ENCODE data around the genes NNMT and NXPE1.

DNA sequence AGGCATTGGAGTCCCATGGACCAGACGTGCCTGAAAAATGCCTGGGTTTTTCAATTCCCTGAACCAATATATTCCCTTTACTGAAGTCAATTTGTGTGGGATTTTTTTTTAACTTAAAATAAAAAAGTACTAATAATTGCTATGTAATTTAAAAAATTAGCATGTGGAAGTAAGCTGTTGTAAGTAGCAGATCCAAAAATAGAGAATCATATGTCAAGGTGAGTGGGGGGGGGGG, 24.1 kb upstream of the TTC12 start:
- RRBS: no CpG with 5 or more reads among the region's 1 CpG

GRCh38 chr11:114077452-114077821, 17.9 kb downstream of the ZBTB16 start:
- RRBS: no CpG with 5 or more reads among the region's 8 CpGs

DNA sequence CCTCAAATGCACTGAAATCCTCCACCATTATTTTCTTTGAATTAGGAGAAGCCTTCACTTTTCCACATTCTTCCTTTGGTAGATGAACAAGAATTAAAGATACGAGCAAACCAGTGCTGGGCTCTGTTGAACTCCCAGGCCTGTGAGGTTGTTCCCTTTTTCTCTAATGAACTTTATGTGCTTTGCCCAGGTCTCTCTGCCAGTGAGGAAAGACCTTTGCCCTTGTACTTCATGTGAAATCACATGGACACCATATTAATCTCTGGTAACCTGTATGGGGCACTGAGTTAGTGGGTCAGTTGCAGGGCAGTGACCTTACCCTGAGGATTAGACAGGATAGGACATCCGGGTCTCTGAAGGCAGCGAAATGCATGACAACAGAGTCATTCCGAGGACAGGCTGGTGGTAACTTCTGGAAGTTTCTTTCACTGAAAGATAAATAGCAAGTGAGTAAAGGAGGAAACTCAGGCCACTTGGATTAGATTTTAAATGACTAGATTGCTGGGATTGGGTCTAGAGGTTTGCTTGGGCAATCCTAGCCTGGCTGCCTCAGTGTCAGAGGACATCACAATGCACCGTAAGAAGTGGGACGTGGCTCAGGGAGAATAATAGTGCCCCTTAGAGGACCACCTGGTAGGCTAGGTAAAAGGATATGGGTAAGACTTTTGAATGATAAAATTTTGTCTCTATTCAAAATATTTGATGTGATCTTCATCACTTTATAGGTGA, 93.8 kb downstream of the ZBTB16 start:
- RRBS: no CpG with 5 or more reads among the region's 6 CpGs

DNA sequence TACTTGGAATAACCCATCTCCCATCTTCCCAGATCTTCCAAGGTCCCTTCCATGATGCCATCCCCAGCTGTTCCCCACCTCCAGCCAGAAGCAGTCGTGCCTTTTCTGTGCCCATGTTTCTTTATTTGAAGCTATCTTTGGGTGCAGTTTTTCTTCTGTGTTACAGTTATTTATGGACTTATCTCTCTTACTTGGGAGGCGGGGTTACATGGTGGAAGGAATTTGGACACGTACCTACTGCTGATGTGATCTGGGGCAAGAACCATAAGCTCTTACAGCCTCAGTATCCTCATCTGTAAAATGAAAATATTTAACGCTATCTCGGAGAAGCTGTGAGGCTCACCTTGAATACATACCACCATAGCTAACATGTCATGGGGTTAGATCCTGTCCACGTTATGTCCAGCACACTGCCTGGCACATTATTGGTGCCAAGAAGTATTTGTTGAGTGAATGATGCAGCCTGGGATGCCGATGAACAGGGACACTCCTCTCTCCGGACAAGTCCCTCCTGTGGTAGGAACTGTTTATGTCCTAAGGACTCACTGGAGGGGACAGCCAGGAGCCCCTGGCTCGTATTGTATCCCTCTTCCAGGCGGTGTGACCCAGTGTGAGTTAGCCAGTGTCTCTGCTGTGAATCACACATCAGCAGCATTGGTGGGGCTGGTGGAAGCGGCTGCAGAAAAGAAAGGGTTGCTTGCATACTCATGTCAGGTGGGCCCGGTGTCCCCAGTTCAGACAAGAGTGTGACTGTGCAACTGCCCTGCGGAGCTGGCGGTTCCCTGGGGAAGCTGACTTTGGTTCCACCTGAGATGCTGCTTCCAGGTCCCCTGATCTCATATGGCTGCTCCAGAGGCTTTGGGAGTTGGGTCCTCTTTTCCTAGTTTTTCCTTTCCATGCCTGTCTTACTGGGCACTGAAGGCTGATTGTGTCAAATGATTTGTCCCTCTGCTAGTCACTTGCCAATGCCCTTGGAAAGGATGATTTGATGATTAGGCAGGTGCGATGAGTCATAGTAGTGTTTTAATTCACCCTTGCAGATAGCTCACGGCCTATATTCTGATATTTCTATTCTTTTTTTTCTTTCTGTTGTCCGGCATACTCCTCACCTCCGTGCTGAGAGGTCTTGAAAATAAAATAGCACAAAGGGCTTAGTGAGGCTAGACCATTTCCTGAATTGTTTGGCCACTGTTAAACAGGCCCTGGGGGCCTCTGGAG, 99.3 kb downstream of the ZBTB16 start:
- RRBS: no CpG with 5 or more reads among the region's 18 CpGs

DNA sequence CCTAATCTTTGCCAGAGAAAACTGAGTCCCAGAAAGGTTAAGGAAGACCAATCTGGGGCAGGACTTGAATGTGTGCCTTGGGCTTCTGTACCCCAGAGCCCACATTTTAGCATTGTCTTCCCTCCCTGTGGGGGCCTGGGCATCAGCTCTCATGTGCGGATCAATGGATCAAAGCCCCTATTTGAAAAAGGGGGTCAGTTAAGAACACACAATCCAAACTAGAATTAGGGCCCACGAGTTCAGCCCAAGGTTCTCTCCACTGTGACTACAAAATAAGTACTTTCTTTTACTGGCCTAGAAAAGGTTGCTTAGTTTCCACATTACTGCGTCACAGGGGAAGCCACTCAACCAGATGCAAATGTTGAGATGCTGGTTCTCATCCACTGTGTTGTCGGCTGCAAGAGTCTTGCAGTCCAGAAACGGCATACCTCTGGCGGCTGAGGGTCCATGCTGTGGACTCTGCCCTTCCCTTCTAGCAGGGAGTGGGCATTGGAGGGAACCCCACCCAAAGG, 99.3 kb upstream of the NNMT start:
- RRBS: no CpG with 5 or more reads among the region's 6 CpGs

DNA sequence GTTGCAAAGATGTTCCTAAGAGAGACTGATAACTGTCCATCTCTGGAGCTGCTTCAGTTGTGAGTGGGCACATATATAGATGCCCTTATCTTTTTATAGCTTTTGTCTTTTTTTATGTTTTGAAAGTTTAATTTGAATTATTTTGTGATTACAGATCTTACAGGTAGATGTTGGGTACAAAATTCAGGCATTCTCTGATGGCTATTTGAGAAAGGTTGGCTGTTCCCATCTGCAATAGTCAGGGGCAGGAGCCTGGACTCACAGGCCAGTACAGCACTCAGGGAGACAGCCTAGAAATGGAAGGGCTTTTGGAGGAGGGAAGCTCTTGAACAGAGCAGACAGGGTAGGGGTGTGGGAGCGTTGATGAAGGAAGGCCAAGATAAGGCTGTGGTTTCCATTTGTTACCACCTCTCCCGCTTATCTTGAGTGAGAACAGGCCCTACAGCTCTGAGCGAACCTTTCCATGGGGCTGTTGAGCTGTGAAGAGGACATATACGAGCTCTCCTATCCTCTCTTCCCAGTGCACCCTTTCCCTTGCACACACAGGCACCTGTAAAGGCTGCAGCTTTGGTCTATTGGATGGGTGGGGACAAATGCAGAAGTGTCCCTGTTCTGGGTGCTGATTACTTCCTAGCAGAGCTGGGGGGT, 80.4 kb upstream of the NNMT start:
- RRBS: no CpG with 5 or more reads among the region's 4 CpGs

DNA sequence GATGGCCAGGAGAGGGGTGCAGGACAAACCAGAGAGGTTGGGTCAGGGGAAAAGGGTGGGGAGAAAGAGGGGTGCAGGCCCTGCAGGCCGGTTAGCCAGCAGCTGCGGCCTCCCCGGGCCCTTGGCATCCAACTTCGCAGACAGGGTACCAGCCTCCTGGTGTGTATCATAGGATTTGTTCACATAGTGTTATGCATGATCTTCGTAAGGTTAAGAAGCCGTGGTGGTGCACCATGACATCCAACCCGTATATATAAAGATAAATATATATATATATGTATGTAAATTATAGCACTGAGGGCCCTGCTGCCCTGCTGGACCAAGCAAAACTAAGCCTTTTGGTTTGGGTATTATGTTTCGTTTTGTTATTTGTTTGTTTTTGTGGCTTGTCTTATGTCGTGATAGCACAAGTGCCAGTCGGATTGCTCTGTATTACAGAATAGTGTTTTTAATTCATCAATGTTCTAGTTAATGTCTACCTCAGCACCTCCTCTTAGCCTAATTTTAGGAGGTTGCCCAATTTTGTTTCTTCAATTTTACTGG, 41.3 kb upstream of the NNMT start:
- RRBS: no CpG with 5 or more reads among the region's 10 CpGs

DNA sequence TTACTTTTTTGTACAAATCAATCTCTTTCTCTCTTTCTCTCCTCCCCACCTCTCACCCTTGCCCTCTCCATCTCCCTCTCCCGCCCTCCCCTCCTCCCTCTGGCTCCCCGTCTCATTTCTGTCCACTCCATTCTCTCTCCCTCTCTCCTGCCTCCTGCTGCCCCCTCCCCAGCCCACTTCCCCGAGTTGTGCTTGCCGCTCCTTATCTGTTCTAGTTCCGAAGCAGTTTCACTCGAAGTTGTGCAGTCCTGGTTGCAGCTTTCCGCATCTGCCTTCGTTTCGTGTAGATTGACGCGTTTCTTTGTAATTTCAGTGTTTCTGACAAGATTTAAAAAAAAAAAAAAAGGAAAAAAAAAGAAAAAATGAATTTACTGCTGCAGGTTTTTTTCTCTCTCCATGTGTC, 40.8 kb upstream of the NNMT start:
- RRBS: no CpG with 5 or more reads among the region's 11 CpGs

DNA sequence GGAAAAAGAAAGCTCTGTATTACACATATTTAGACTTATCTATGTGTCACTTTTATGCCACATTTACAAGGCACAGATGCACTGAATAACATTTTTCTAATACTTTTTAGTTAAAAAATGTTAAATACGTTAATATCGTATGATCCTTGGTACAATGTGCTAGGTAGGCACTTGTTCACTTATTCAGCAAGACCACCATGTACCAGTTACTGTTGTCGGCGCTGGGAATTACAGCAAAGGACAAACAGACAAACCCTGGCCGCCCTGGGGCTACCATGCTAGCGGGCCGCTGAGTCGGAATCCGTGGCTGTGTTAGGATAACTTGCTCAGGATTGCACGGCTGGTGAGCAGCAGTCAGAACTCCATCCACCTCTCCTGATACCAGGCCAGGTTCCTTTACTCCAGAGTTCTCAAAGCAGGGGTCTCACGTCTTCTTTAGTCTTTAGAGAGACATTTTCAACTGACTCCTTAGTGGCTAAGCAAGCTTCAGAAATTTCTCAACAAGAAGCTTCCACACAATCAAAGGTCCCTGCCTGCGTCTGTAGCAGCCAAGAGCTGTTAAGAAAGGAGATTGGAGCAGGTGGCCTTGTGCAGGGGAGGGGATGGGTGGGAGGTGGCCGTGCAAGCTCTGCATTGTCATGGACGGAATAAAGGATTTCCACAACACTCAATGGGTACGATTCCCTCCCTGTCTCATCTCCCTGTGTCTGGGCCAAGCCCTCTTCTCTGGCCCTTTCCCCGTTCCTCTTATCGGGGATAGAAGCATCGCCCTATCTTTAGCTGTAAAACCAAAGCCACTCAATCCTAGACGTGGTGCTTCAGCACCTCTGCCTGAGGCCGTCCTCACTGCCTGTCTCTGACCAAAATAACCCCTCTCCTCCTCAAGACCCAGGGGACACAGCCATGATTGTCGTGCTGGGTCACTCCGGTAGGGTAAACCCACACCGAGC, 39.8 kb upstream of the NNMT start:
- RRBS: no CpG with 5 or more reads among the region's 23 CpGs

- RRBS: no CpG with 5 or more reads among the region's 3 CpGs
These were observed 21.6 kb upstream of the NNMT start for GRCh38 chr11:114274616-114275056.

GRCh38 chr11:114292213-114292737, 3.9 kb upstream of the NNMT start:
- RRBS: no CpG with 5 or more reads among the region's 3 CpGs

- RRBS: no CpG with 5 or more reads among the region's 14 CpGs
These were observed at the start of gene NNMT for GRCh38 chr11:114295992-114297151. Gene NNMT, plus strand, starts transcription at chr11:114296399.

DNA sequence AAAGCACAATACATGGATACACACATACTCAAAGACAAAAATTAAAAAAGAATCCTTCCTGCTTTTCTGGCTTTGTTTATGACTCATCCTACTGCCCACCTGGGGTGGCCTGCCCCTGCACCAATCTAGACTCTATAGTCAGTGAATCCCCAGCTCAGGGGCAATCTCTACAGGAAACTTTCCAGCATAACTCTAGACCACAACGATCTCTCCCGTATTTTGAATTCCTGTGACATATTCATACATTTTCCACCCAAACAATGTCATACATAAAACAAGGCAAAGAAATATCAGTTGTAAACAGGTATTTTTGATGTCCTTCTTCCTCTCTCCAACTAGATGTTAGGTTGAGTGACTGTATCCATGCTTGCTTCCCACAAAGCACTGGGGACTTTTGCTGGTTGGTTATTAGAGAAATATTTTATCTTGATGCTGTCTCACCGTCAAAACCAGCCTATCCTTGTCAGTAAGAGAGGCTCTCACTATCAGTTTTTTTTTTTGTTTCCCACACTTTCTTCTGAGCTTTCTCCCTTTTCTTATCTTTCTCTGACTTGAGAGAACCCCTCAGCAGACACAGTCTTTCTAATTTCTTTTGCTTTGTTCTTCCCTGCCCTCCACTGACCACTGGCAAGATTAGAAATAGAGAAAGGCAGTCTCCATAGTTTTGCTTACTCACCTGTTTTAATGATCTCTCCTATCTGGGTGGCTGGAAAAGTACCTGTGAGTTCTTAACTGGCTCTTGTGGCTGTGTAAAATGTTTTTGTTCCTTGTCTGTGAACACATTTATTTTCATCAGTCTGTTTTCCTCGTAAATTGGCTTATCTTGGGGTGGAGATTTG, at the start of gene NXPE1:
Gene NXPE1 (minus strand): TSS at position 760 of the 839 bp plus-strand sequence.
- RRBS: no CpG with 5 or more reads among the region's 4 CpGs

DNA sequence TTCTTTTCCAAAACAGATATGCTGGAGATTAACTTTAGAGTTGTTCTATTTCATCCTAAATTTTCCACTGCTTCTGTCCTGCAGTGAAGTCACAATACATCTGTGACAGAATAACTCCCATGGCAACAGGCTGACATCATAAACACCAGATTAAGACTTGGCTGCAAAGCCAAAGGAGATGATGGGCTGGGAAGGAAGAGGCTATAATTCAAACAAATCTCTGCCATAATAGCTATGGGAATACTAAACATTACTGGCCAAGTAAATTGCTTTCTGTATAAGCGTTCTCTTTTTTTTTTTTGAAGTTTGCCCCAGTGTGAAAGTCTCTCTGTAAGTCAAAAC, 107.7 kb downstream of the CADM1 start:
- RRBS: no CpG with 5 or more reads among the region's 1 CpG

DNA sequence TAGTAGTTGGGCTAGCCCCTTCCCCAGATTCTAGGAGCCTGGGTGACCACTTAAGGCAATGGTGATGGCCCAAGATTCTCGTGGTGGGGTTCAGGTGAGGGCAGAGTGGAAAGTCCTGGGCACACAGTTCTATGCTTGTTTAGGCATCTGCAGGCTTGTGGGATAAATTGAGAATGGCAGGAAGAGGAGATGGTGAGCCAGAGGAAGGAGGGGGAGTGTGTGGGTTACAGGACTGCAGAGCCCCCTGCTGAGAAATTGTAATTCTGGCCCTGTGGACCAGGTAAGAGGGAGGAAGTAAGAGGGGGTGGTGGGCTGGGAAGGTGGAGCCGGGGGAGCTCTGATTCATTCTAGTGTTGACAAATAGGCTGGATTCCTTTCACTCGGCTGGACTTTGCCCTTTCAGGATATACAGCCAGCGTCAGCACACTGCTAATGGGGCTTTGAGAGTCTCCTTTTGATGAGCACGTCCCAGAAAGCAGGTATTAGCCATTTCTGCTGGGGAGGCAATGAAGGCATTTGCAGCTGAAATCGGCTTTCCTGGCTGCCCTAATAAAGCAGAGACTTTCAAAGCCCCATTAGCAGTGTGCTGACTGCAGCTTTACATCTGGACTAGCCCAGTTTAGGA, 44.6 kb upstream of the CADM1 start:
- RRBS: no CpG with 5 or more reads among the region's 6 CpGs

GRCh38 chr11:115622749-115623548, 118.7 kb upstream of the CADM1 start:
- RRBS: 8% methylated on average over 3 of the region's 10 CpGs

- RRBS: 8% methylated on average over 4 of the region's 42 CpGs
These were observed 579.2 kb downstream of the BUD13 start for GRCh38 chr11:116193182-116194401.

- RRBS: no CpG with 5 or more reads among the region's 31 CpGs
These were observed 65.4 kb downstream of the BUD13 start for GRCh38 chr11:116707388-116707693.

- RRBS: no CpG with 5 or more reads among the region's 8 CpGs
These were observed 6.0 kb upstream of the BUD13 start for GRCh38 chr11:116778798-116779214.

GRCh38 chr11:116785609-116786094, 2.2 kb downstream of the ZPR1 start:
- RRBS: no CpG with 5 or more reads among the region's 2 CpGs

Data from epidermal melanocyte (primary cell).